ENCODE measurements around a stretch of chr12.

- PRO-cap, result no peak
Observed at GRCh38 chr12:114952833-114953438, 269.0 kb upstream of the TBX3 start.

- PRO-cap, result no peak
Observed at GRCh38 chr12:115103882-115104484, 420.0 kb upstream of the TBX3 start.

- PRO-cap, result no peak
Observed at GRCh38 chr12:115507744-115508671, 769.5 kb downstream of the MED13L start.

- PRO-cap, result no peak
Observed at GRCh38 chr12:115982893-115983765, 294.4 kb downstream of the MED13L start.

DNA sequence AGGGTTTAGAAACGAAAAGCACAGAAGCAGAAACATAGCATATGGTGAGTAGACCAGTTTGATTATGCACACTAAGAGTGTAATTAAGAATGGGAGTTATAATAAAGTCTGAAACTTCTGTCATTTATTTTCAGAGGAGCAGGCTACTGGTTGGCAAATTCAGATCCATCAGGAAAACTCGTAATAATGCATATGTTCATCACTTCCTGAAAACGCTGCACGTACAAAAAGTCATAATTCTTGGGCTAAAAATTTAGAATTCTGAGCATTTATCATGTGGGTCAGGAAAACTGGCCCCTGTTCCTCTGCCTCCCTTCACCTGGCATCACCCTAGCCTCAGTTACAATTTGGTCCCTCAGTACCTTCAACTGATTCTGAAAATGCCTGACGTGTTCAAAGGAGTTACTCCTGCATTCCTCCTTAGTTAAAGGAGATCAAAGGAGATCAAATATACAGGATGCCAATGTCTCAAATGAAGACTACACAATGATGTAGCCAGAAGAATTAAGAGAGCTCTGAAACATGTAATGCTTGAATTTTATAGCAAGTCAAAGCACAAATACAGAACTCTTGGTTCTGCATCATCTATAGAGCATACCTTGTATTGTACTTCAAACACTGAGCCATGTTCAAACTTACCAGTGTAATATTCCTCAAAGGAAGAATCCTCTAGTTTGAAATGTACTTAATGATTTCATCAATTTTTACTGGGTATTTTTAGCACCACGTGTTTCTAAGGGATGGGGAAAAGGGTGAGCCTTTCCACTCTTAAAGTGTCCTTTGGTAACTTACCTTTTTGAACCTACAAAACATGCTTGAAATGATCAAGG is 193.8 kb downstream of the MED13L start:
- PRO-cap, result no peak

- PRO-cap, result no peak
Observed at GRCh38 chr12:116160023-116161266, 117.0 kb downstream of the MED13L start.

GRCh38 chr12:116202107-116203444 is 74.9 kb downstream of the MED13L start:
- PRO-cap, result no peak

DNA sequence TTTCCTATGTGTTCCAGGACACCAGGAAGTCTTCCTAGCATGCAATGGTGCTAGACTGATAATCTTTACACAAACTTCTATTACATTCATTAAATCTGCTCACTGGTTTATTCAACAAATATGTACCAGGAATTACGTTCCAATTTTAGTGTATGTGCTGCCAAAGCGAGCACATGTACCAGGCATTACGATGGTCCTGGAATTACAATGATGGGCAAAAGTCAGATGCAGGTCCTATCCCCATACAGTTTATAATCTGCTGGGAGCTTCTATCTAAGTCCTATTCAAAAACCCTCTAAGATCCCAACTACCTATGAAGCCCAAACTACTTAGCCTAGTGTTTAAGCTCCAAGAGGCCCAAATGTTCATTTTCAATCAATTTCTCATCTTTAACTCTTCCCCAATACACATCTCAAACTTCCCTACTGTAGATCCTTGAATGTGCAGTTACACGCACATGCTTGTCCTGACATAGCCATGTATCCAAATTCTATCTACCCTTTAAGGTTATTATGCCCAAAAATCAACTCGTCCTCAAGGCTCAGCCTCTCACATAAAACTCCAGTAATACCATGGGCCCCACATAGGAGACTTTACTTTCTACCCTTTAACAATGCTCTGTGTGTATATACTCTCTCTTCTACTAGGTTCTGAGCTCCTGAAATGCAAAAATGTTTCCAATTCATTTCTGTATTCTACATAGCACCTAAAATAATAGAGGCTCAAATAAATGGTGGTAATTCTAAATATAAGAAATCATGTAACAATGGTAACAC is 53.4 kb downstream of the MED13L start:
- PRO-cap, result no peak

DNA sequence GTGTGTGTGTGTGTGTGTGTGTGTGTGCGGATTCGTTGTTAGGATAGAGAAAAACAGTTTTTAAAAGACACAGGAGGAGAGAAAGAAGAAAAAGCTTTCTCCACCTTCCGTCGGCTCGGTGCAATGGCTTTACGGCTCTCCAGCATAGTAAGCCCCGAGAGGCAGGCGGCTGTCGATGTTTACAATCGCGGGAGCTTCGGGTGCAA is 1.3 kb downstream of the MED13L start:
- PRO-cap, result no peak

- PRO-cap, result no peak
Observed at GRCh38 chr12:116385545-116386287, 108.2 kb upstream of the MED13L start.

DNA sequence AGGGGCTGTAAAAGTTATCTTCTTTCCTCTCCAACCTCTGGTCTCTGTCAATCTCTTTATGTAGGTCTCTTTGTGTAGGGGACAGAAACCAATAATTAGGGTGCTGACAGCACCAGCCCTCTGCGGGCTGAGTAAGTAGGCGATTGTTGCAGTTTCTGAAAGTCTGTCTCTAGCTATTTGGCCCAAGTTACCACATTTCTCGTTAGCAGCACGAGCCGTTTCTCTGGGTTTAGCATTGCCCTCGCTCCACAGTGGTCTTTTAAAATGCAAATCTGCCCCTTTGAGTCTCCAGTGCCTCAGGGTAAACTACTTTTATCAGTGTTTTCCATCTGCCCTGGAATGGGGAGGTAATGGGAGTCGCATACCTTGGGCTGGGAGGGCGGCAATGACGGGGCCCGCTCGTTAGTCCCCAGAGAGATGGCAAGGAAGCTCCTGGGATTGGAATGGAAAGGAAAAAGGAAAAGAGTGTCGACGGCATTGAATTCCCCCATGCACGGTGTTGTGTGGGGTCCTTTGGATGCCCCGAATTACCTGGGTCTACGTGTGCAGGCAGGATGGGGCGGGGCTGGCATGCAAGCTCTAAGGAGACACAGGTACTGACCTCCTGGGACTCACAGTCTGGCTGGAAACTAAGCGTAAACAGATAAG is 131.9 kb upstream of the MAP1LC3B2 start:
- PRO-cap, result no peak

DNA sequence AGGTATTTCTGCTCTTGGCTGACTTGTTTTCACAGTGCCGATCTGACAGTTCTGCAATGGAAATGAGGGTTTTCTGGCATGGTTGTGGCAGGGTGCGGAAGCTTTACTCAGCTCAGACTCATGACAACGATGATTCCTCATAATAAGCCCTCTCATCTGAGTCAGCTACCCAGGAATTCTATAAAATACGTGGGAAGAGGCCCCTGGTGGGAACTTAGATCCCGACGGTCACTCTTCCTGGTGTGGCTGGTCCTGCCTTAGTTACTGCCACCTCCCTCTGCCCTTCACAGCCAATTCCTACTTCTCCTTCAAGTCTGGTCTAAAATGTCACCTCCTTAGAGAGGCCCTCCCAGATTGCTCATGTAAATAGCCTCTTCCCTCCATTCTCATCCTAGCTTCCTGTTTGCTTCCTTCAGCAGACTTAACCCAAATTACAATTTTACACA is 104.2 kb upstream of the MAP1LC3B2 start:
- PRO-cap, result no peak

DNA sequence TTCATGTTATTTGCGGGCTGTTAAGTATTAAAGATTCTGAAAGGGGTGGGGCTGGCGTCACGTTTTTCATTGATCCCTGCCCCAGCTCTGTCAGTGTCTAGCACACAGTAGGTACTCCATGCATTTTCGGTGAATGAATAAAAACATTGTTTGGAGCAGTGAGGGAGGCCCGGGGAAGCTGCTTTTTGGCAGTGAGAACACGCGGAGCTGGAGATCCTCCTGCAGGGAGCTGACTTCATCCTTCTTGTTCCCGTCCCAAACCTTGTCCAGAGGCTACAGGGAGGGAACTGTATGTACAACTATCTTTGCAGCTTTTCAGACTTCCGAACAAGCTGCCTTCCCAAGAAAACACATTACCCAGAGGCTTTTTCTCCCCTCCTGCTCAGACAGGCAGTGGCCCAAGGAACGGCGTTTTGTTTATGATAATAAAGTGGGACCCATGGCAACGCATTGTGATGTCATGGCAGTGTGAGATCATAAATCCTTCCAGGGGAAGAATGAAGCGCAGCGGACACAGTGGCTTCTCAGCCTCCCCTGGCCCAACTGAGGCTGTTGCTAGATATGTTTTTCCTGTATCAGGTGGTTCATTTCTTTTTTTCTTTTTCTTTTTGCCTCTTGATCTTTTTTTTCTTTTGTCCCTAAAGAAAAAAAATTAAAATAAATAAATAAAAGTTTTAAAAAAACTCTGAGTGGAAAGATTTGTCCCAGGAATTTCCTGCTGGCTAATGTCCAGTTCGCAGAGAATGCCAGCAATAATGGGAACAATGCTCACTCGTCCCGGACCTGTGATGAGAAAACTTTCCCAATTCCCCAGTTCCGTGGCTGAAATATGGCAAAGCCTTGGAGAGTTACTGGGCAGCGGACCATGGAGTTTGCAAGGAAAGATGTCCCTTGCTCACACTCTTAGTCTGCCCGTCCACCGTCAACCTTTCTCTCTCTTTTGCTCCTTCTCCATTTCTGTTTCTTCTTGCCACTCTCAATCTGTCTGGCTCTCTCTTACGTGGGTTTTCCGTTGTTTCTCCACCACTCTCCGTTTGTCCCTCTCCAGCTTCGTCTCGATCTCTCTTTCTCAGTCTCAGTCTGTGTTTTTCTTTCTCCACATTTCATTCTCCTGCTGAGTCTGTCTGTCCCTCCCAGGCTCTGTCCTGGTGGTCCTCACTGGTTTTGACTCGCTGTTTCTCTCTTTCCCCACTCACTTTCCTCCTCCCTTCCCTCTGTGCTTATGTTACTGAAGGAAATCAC is 103.4 kb upstream of the MAP1LC3B2 start:
- PRO-cap, result no peak

DNA sequence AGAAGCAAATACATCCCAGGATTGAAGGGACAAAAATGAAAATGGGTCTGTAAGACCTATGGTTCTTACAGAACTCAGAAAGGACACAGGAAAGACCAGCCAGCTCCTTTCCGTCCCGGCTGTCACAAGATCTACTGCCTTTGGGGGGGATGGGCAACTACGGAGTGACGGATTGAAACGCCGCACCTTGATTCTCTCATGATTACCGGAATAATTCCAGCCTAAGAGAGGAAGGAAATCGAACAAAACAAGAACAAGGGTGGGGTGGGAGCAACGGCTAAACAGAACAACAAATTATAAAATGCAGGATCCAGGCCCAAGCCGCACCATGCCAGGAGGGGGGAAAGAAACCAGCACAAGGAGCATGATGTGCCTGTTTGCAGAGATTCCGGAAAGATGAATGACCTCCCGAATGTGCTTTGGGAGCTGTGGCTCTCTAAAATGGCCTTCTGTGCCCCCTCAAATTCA is 72.2 kb downstream of the SPRING1 start:
- PRO-cap, result no peak

DNA sequence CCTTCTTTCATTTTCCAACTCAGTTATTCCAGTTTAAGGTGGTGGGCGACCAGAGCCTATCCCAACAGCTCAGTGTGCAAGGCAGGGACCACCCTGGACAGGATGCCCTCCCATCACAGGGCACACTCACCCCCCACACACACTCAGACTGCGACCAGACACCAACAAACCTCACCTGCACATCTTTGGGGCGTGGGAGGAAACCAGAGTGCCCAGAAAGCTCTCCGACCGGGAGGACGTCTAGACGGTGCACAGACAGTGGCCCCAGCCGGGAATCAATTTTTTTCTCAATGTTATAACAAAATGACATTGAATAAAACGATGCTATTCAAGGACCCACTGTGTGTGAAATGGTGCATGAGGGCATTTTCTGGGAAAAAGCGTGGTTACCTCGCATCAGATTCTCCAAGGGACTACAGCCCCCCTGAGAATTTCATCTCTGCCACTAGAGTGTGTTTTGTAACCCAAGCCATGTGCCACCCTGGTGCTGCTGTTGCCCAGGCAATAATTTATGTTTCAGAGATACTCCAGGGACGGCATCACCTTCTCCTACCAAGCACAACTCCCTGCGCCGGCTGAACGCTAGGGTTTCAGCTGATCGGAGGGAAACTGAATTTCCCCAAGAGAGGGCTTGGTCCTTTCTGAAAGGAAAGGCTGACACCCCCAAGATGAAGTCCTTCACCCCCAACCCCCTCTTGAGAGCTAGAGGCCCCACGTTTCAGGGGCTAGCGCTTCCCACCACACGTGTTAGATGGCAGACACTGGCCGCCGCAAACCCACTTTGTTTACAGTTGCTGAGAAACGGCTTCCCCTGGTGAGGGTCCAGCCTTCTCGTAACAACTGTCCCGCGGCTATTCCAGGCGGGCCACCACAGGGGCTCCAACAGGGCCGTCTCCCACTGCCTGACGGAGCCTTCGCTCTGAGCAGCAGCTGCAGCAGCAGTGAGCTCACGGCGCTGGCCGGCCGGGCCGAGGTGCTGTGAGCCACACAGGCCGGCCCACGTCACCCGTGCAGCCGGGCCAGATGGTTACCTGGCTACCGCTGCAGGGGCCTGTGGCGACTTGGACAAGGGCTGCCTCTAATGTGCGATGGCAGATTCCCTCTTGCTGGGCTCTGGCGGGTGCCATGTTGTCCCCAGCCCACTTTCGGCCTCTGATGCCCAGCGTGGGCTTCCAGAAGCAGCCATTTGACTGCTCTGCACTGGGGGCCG is 66.6 kb downstream of the TESC start:
- PRO-cap, result no peak

DNA sequence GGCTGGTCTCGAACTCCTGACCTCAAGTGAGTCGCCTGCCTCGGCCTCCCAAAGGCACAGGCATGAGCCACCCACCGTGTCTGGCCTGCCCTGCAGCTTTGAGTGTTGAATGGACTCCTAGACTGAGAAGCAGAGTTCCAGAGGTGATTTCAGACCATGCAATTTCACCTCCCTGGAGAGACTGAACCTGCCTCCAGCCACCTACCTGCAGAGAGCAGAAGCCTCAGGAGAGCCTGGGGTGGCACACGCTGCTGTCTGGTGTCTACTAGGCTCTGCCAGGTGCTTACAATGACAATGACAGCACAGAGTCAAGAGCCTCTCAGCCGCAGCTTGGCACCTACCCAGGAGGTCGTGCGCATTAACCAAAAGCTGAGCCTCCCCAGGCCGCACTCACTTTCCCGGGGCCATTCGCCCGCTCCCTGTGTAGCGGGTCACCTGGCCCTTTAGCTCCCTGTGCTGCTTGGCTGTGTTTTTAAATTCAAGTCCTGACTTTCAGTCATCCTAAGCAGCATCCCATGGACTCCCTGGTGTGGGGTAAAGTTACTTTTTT is 63.2 kb downstream of the TESC start:
- PRO-cap, result no peak

GRCh38 chr12:117674290-117674910 is 294.4 kb downstream of the KSR2 start:
- PRO-cap, result no peak

DNA sequence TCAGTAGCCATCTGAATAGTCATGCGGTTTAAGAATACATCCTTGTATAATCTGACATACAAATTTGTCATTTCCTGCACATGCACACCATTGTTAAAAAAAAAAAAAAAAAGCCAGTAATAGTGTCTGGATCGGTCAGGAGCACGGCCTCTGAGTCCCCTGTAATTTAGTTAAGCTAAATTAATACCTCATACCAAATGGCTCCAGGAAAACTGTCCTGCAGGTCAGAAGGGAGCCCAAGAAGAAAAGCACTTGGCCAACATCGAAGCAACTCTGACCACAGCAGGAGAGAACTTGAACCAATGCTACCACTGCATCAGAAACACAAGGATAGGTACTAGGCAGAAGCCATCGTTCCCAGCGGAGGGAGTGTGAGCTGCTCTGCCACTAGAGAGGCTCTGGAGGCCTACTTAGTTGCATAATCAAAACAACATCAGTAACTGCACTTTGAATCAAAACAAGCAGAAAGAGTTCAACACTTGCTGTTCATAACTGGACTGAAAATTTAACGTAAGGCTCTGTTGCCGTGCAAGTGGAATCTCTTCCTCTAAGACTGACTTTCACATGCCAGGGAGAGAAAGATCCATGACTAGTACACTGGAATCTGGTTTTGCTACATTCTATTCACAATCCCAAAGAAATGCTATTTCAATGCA is 17.1 kb downstream of the RFC5 start:
- PRO-cap, result no peak

DNA sequence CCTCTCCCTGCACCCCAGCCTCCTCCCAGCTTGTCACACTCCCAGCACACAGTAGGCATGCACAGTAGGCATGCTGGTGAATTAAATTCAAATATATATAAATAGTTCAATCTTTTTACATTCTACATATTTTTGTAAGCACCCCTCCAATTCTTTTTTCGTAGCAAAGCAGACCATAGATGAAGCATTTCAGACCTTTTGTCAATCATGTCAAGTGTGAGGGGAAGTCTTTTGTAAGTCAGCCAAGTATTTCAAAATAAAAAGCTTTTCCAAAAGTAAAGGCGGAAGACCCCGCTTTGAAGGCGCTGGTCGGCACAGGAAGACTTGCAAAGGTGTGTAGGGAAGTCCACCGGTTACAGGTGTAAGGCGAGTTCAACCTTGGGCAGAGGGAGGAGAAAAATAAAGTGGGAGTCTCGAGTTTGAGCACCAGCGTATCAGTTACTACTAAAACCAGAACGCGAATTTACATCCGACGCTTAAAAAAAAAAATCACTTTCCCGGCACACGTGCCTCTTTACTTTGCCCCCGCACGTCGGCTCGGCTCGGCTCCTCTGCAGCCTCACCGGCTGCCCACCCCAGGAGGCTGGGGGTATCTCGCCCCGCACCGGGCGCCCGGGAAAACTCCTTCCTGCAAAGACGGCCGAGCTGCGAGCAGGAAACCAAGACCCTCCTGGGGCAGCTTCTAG is 874 bp downstream of the VSIG10 start:
- PRO-cap, result no peak

GRCh38 chr12:118201106-118201517 is 65.2 kb downstream of the PEBP1 start:
- PRO-cap, result no peak

All from progenitor cell of endocrine pancreas (in vitro differentiated cells).